Cerebellum (tissue), 5 donors: ENCODE measurements around a stretch of chr19.

DNA sequence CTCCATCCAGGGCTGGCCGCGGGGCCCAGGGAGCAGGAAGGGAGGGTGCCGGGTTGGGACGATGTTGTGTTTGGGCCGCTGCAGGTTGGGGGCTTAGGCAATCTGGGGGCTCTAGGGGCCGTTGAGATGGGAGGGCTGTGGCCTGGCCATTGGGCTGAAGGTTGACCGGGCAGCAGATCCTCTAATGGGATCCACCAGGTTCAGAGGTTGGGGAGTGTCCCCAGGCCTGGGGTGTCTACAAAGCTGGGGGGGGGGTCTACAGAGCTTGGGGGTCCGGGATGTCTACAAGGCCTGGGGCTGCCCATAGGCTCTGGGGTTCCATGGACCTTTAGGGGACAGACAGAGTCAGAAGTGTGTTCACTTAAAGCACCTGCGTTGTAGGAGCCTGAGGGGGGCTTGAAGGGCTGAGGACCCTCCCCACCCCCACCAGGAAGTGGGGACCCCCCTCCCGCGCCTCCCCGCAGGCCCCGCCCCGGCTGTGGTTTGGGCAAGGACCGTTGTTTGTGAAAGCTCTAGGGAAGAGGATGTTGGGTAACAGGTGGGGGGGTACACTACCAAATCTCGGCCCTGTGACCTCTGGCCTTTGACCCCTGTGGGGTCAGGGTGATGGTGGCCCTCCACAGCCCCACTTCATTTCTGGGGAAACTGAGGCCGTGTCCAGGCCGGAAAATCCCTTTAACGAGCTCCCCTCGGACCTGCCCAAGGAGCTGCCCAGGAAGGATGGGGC lies 906 bp downstream of the ARHGAP45 start:
- PRO-cap, 3 experiments = no peak in any of the 3 experiments
- RAMPAGE, long total RNA = no peak

- PRO-cap, 3 experiments = no peak in any of the 3 experiments
- RAMPAGE, long total RNA = no peak
These were observed 598 bp downstream of the POLR2E start for GRCh38 chr19:1094329-1095224.

DNA sequence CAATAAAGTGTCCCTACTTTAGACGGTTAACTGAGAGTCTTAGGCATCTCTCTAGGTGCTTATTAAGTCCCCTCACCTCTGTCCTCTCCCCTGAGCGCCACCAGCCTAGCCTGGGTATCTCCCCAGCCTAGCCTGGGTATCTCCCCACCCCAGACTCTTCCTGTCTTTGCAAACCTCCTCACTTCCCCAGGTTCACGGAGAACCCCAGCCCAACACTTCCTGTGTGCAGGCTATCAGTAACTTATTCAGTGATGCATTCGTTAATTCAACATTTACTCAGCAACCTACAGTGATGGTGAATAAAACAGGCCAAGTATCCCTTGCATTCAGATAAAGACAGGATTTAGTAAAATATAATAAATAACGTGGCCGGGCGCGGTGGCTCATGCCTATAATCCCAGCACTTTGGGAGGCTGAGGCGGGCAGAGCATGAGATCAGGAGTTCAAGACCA lies 678 bp upstream of the POLR2E start:
- PRO-cap, 3 experiments = no peak in any of the 3 experiments
- RAMPAGE, long total RNA = no peak

- PRO-cap, 3 experiments = no peak in any of the 3 experiments
- RAMPAGE, long total RNA = no peak
These were observed 30.2 kb downstream of the SBNO2 start for GRCh38 chr19:1143781-1144286.

DNA sequence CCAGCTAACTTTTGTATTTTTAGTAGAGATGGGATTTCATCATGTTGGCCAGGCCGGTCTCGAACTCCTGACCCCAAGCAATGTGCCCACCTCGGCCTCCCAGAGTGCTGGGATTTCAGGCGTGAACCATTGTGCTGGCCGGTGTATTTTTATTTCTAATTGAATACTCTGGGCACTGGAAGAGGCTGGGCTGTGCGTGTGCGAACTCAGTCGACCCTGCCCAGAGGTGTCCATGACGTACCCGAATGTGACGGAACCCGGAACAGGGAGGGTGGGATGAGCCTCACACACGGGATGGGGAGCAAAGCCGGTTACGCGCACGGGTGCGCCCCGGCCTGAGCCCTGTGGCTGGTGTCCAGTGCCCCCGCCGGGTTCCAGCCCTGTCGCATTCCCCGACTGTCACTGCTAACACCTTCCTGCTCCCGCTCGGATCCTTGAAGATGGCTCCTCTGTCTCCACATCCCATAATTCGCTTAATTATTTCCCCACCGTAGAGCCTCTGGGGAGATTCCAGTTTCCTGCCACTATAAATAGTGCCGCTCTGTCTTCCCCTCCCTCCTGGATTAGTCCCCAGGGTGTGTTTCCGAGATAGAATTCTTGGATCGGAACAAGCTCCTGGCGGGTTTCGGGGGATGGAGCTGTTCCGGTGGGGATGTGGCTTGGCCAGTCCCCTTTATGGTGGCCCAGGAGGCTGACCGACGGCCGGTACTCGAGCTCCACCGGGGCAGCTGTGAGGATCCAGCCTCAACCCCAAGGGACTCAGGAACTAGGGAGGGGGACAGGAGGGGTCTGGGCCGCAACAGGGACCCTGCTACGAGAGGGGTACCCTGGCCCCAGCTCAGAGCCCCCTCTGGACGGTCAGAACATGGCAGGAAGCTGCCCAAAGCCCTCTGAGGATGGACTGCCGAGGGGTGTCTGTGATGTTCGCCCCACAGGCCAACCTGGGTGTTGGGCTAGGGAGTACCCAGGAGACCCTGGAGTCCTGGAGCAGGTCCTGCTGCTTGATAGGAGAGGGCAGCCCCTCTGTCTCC lies 21.9 kb downstream of the SBNO2 start:
- PRO-cap, 3 experiments = no peak in any of the 3 experiments
- RAMPAGE, long total RNA = no peak

DNA sequence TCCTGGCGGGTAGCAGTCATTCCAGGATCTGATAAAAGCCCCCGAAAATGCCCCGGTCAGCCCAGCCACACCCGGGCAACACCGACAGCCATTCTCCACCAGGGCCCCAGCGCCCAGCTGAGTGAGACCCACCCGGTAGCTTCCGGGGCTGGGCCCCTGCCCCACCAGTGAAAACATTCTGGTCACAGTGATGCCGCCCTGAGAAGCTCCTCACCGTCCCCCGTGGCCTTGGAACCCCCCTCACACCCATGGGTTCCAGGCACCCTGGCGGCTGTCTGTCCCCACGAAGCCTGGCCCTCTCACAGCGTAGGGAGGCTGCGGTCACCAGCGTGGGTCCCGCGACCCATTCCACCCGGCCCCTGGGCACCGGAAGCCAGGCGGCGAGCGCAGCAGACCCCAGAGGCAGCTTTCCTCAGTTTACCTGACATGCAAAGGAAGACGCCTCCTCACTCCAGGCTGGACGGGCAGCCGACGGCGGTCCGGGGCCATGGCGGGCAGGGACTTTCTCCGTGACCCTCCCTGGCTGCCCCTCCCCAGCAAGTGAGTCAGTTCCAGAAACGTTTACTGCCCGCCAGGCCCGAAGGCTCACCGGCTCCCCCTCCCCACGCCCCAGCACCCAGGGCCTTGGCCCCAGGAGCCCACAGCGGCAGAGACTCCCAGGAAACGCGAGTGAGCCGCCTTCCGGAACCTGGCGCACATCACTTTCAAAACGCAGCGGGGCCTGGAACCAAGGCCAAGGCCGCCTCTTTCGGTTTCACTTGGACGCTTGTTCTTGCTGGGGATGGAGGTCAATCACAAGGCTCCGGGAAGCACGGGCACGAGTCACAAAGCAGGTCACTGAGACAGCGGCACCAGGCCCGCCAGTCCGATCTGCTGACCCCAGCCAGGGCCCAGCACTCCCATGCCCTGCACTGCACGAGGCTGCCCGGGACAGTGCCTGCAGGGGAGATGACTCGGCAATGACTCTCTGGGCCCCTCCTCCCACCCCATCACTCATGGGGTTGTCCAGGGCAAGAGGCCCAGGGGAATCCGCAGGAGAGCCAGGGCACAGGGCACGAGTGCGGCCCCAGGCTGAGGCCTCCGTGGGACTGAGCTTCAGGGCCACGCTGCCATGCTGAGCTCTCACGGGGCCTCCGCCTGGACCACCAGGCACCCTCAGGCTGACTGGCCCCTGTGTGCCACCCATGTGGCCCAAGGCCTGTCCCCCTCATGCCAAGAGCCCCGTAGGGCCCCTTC lies 5.4 kb downstream of the SBNO2 start:
- PRO-cap, 3 experiments = no peak in any of the 3 experiments
- RAMPAGE, long total RNA = no peak

DNA sequence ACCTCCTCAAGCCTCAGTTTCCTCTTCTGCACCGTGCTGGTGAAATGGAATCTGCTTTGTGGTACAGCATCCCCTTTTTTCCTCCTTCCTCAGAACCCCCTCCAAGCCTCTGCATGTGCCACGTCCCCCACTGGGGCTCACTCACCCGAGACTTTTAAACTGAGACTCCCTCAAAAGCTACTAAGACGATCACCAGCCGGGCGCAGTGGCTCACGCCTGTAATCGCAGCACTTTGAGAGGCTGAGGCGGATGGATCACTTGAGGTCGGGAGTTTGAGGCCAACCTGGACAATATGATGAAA lies 349 bp upstream of the SBNO2 start:
- PRO-cap, 3 experiments = no peak in any of the 3 experiments
- RAMPAGE, long total RNA = no peak

- PRO-cap, 3 experiments = no peak in any of the 3 experiments
- RAMPAGE, long total RNA = no peak
These were observed 773 bp downstream of the STK11 start for GRCh38 chr19:1206221-1206881.

GRCh38 chr19:1235958-1236586 lies 1.7 kb downstream of the CBARP start:
- PRO-cap, 3 experiments = no peak in any of the 3 experiments
- RAMPAGE, long total RNA = no peak

- PRO-cap, 3 experiments = peak in 3 of 3 experiments; most common plus-strand start chr19:1249888 (in 3)
- RAMPAGE, long total RNA = no peak
These were observed 1.4 kb downstream of the MIDN start for GRCh38 chr19:1249726-1250333.

DNA sequence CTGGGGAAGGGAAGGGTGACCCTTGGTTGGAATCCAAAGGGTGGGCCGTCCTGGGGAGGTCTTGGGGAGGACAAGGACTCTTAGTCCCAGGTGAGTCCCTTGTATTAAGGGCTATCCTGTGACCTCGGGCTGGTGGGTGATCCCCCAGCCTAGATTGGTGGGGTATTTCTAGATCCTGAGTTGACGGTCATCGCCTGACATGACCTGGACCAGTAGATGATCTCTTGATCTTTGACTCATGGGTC lies 6.0 kb downstream of the MIDN start:
- PRO-cap, 3 experiments = no peak in any of the 3 experiments
- RAMPAGE, long total RNA = no peak

- PRO-cap, 3 experiments = no peak in any of the 3 experiments
- RAMPAGE, long total RNA = no peak
These were observed 5.9 kb upstream of the CIRBP start for GRCh38 chr19:1263170-1263608.

DNA sequence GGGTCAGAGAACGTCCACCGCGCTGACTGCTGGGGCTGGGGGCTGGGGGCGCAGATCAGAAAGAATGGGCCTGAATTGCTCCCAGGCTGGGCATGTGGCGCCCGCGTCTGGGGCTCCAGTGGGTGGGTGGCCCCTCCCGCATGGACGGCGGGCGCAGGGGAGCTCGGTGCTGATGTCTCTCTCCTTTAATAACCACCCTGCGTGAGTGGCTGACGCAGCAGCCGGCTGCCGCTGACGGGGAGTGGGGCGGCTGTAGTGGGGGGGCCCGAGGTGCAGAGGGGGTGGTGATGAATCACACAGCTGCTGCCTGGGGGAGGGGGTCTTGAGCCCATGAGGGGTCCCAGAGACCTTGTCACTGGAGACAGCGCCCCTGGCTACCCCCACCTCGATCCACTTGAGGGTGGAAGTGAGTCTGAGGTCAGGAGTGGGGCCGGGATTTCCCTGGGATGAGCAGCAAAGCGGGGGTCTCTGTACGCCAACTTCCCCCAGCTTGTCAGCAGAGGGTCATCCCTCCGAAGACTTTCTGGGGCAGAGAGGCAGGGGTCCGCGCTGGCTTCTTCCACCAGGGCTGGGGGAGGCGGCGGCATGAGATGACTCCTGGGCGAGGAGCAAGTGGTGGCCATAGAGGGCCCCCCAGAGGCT lies 1.4 kb upstream of the CIRBP start:
- PRO-cap, 3 experiments = peak in 1 of 3 experiments; most common plus-strand start position 188 of the sequence (in 1); most common minus-strand start position 109 of the sequence (in 1)
- RAMPAGE, long total RNA = no peak

- PRO-cap, 3 experiments = no peak in any of the 3 experiments
- RAMPAGE, long total RNA = no peak
These were observed 3.0 kb downstream of the CIRBP start for GRCh38 chr19:1271809-1272803.

DNA sequence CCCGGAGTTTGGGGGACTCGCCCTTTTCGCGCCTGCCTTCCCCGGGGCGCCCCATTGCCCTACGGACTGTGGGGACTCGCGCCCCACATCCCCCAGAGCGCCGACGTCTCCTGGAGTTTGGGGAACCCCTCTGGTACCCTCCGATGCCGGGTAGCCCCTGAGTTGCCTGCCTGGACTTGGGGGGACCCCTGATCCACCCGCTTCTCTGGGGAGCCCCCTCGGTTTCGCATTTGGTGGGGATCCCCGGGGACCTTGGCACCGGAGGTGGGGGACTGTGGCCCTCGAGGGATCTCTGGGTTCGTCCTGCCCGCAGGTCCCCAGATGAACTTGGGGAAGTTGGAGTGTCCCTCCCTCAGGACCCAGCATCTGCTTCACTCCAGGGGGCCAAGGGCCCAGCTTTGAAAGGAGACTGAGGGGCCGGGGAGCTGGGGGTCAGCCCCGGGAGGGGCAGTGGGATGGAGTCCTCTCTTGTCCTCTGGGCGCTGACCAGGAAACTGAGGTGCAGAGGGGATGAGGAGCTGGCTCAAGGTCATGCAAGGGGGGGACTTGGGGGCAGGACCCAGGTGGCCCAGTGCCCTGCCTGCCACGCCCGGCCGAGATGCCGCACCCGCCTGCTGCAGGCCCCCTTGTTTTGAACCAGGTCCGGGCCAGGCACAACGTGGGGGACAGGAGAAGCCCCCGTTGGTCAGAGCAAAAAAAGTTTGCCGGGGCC lies 953 bp downstream of the EFNA2 start:
- PRO-cap, 3 experiments = no peak in any of the 3 experiments
- RAMPAGE, long total RNA = no peak

DNA sequence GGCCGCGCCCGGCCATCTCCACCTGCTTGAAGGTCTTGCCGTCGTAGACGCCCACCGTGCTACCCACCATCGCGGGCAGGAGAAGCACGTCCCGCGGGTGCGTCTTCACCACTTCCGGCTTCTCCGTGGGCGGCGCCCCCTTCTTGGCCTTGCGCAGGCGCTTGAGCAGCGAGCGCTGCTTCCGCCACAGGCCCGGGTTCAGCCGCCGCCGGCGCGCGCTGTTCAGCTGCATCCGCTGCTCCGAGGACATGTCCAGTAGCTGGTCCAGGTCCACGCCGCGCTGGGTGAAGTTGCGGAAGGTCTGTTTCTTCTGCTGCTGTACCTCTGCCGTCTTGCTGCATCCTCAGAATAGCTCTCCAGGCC lies 21.7 kb downstream of the EFNA2 start:
- PRO-cap, 3 experiments = no peak in any of the 3 experiments
- RAMPAGE, long total RNA = no peak

- PRO-cap, 3 experiments = no peak in any of the 3 experiments
- RAMPAGE, long total RNA = no peak
These were observed 540 bp downstream of the NDUFS7 start for GRCh38 chr19:1384038-1384855.

- PRO-cap, 3 experiments = no peak in any of the 3 experiments
- RAMPAGE, long total RNA = no peak
These were observed 5.6 kb downstream of the GAMT start for GRCh38 chr19:1395370-1396565.

- PRO-cap, 3 experiments = no peak in any of the 3 experiments
- RAMPAGE, long total RNA = no peak
These were observed 5.0 kb downstream of the DAZAP1 start for GRCh38 chr19:1412466-1412718.

DNA sequence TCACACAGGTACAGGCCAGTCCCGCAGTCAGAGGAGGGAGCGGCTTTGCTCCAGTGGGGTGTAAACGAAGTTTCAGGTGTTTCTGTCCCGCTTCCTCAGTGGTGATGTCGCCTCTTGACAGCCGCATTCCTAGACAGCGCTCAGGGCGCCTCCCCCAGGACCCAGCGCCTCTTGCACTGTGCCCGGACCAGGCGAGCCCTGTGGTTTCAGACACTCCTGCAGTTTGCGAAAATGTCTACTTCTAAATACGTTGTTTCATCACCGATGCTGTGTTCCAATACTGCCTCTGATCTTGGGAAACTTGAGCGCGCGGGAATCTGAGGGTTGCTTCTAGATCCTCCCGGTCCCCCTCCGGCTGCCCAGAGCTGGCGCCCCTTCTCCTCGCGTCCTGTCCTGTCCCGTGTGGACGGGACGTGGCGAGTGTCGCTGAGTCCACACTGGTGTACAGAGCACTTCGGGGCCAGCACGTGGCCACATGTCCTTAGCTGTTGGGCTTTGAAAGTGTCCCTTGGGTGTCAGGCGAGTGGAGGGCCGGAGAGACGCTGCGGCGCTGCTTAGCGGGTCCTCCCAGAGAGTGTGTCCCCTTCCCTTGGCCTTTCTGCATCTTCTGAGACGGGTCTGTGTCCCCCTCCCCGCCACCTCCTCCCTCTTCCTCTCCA lies 14.6 kb upstream of the RPS15 start:
- PRO-cap, 3 experiments = no peak in any of the 3 experiments
- RAMPAGE, long total RNA = no peak